Osteoblast (primary cell): ENCODE results near the gene COX7C.

- CAGE, long polyA plus RNA = no peak
- RRBS = no CpG with 5 or more reads among the region's 3 CpGs
Observed at GRCh38 chr5:83562710-83563082, 91.2 kb downstream of the VCAN start.

DNA sequence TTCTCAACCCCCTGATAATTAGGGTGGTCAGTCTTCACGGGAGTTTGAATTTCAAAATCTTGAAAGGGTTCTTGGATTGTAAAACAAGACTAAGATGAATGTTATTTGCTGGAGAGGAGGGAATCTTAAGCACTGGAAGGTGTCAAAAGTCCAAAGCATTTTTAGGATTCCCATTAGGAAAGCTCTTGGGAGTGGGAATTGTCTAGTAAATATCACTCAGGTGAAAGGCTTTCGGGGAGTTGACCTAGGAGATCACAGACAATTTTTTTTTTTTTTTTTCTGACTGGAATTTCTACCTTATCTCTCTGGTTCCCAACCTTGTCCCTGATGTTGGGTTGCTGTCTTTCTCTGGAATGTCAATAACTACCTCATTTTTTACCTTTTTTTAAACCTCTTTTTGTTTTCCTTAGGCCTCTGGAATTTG is 138.0 kb upstream of the HAPLN1 start:
- CAGE, long polyA plus RNA = no peak
- RRBS = no CpG with 5 or more reads among the region's 2 CpGs

GRCh38 chr5:84315545-84315829 is 69.2 kb downstream of the EDIL3 start:
- CAGE, long polyA plus RNA = no peak
- RRBS = no CpG with 5 or more reads among the region's 3 CpGs

- CAGE, long polyA plus RNA = no peak
- RRBS = 3% methylated on average over 11 of the region's 42 CpGs
Observed at GRCh38 chr5:84383447-84384093, 1.1 kb downstream of the EDIL3 start.

DNA sequence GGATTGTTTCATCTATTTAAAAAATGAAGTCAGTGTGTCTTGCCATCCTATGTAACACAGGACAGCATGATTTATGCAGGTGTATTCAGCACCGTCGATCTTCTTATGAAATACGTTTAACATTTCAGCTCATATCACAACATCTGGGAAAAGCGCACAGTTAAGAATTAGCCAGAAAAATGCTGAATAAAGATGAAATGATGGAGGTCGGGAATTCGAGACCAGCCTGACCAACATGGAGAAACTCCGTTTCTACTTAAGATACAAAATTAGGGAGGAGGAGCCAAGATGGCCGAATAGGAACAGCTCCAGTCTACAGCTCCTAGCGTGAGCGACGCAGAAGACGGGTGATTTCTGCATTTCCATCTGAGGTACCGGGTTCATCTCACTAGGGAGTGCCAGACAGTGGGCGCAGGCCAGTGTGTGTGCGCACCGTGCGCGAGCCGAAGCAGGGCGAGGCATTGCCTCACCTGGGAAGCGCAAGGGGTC is 107.3 kb upstream of the COX7C start:
- CAGE, long polyA plus RNA = no peak
- RRBS = no CpG with 5 or more reads among the region's 21 CpGs

DNA sequence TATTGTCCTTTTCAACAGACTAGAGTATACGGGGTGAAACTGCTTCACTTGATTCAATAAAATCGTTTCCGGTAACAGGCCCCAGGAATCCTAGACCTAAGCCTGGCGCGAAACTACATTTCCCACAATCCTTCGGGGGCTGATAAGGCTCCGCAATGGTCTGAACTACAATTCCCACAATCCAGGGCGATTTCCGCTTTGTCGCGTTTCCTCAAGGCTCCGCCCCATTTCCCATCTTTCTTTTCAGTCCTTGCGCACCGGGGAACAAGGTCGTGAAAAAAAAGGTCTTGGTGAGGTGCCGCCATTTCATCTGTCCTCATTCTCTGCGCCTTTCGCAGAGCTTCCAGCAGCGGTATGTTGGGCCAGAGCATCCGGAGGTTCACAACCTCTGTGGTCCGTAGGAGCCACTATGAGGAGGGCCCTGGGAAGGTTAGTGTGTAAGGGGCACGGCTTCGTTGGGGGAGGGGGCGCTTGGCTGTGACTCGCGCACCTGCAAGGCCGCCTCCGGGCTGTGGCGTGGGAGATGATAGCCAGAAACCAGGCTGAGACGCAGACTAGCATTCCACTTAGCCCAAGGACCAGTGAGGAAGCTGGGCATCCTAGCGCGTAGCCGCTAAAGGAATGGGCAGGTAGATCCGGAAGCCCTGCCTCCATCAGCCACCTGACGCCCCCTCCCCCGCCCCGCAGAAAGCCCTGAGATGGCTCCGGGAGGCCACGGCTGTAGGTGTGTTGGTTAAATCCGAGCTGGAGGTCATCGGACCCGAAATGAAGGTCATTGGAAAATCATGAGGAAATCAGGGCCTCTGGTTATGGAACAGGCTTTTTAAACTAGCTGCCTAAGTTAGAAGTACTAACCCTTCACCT is at the start of gene COX7C:
Gene COX7C, plus strand, starts transcription at position 240 of the 864 bp plus-strand sequence.
- CAGE, long polyA plus RNA = start-site peak on the plus strand centred at position 274 of the sequence, 83 bp wide, 5,546 and 6,046 reads in 2 replicates
- RRBS = 4% methylated on average over 7 of the region's 42 CpGs

- CAGE, long polyA plus RNA = no peak
- RRBS = no CpG with 5 or more reads among the region's 5 CpGs
Observed at GRCh38 chr5:87344565-87345290, 68.0 kb downstream of the CCNH start.

DNA sequence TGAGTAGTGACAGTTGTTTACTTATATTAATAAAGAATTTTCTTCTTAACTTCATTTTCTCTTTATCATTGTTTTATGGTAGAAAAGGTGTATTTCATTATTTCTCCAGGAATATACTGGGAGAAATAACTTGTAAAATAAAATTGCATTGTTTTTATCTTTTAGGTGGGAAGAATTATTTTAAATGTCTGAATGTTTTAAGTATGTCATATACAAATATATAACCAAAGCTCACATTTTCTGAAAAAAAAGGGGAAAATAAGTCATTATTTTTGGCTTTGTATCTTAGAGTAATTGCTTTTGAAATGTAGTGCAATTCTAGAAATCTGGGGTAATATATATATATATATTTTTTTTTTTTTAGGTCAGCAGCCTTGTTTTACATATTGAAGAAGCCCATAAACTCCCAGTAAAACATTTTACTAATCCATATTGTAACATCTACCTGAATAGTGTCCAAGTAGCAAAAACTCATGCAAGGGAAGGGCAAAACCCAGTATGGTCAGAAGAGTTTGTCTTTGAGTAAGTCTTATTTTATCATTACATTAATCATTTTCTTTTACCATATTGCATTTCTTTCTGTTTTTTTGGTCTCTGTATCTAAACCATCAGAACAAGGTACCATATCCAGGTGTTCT is 38.8 kb downstream of the CCNH start:
- CAGE, long polyA plus RNA = no peak

DNA sequence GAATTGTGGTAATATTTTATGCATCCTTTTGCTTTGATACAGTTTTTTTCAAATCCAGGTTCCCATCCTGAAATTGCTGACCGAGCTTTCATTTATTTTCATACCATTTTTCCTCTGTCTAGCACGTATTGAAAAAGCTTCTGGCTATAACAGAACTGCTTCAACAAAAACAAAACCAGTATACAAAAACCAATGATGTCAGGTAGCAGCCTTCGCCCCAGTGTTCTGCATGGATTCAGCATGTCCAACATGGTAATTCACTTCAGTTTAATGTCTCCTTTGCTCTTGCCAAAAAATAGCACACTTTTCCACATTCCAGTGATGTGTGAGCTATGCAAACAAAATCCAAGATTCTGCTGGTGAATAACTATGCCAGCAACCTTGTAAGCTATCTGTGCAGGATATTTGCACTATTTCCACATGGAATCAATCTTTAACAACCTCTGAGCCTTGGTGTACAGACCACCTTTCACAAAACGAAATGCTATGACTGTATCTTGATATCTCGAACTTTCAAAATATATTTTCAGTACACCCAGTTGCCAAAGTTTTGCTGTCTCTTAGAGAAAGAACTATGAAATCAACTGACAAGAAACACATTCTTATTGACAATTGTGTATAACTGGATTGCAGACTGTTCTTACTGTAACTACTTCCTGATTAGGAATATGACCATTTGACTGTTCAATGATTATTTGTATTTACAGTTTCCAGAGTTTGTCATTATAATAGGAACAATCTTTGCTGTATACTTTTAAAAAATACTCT is 21.9 kb downstream of the CCNH start:
- CAGE, long polyA plus RNA = no peak
- RRBS = no CpG with 5 or more reads among the region's 5 CpGs

DNA sequence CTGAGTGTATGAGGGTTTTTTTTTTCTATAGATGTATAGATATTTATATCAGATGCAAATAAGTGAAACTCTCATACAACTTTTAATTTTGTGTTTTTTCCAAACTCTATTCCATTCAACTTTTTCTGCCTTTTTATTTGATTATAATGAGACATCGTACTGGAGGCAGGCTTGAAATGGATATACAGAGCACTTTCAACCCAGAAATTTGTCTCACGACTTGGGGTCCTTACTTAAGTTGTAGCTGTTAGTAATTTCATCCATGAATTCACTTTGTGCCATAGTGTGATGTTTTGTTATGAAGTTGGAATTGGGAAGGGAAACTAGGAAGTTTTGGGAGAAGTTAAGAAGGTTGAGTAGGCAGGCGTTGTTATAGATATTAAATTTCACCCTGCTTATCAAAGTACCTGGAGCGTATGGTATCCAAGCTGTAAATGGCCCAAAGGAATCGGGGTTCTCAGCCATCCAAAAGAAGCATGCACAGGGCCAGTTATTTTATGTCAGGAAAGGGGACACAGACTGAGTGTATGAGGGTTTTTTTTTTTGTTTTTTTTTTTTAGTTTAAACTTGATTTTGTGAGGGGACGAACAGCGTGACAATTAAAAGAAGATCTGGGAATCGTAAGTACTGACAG is 1.4 kb upstream of the TMEM161B start:
- CAGE, long polyA plus RNA = no peak
- RRBS = no CpG with 5 or more reads among the region's 8 CpGs

DNA sequence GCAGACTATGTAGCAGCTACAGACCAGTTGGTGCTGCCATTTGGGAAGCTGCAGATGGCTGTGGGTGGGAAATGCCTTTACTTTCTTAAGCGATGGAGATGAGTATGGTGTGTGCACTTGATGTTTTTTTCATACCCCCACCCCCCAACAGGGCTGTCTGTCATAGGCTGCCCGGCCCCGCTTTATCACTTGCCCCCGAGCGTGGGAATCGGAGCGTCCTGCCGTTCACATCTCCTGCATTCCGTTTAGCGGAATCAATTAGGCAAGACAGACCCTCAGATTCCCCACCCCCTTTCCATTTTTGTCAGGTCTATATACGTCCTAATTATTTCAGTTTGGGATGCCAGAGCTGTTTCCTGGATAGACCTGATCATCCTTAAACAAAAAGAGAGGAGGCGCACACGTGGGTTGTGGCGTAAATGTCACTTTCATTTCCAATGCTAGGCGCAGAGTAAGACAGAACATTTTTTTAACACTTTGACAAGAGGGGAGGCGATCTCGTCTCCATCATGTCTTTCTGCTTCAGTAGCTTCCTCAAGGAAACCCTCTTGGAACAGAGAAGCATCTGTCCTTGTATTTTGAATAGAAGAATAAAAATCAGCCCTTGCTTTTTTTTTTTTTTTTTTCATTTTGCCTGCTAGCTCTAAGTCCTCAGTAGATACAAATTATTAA is 217.2 kb downstream of the MEF2C start:
- CAGE, long polyA plus RNA = no peak
- RRBS = no CpG with 5 or more reads among the region's 17 CpGs

GRCh38 chr5:88677920-88678932 is 204.8 kb downstream of the MEF2C start:
- CAGE, long polyA plus RNA = no peak
- RRBS = 4% methylated on average over 10 of the region's 59 CpGs

DNA sequence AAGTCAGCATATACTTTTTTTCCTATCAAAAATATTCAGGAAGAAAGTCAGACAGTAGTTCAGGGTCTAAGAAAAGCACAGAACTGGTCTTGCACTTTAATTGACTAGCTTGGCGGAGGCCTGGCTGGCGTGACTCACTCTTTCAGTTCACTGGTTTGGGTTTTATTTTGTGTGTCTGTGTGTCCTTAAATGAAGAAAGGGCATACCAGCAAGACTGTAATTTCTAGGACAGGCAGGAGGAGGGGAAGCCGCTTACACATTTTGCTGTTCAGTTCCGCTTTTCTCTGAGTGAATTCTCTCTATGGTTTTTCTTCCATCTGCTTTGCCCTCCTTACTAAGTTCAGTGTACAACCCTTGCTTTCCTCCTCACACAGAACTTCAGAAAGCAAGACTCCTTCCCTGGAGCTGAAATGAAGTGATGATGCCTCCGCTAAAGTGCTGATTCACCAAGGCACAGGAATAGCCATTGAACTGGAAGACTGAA is 150.8 kb downstream of the MEF2C start:
- CAGE, long polyA plus RNA = no peak
- RRBS = no CpG with 5 or more reads among the region's 5 CpGs

DNA sequence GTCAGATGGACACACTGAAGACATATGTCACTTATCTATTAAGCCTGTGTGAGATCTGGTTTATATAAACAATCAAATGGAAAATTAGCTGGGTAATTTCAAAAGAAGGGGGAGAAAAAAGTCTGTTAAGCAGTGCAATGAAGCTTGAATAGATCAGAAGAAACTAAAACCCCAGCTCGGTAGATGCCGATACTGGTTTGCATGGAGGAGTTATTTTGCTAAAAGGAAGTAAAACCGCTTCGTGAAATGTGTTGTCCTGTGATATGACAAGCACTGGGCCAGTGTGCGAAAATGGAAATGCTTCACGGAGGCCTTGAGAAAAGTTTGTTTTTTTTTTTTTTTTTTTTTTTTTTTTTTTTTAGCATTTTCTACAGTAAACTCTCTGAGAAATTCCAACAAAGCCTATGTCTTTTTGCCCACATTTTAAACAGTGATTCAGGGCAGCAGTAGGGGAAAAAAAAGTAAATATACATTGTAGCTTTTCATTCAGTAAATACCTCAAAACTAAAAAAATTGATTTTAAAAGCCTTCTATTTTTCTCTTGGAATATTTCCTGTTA is 148.7 kb downstream of the MEF2C start:
- CAGE, long polyA plus RNA = no peak
- RRBS = no CpG with 5 or more reads among the region's 6 CpGs

DNA sequence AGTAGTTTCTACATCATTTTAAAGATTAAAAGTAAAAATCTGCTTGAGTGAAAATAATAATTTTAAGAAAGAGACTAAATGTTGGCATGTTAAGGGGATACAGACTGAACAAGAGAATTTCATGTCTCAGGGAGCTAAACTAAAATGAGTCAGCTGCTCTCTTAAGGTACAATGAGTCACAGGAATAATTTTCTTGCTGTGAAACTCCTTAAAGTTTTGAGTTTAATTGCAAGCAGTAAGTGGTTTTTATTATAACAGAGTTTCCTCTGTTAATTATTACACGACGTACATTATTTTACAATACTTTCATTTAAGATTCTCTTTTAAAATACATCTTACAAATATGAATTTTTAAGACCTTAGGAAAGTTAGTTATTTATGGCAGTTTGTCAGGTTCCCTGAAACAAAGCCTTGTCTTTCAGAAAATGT is 97.6 kb downstream of the MEF2C start:
- CAGE, long polyA plus RNA = no peak
- RRBS = no CpG with 5 or more reads among the region's 2 CpGs

DNA sequence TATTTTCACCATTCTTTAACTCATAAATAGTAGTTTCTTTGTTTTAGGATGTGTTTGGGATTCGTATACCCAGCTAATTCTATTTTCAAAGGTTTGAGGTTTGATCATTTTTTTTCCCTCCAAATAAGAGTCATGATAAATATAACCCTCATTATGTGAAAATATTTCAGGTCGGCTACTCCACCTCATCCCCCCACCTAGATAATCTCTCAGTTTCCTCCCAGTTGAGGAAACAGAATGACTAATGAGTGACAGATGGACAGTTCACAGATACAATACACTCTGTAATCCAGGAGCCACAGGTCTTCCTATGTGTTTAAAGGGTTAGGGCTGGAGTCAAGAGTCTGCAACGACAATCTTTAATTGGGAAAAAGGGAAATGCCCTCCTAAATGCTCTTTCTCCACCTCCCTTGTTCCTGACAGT is 69.2 kb downstream of the MEF2C start:
- CAGE, long polyA plus RNA = no peak
- RRBS = no CpG with 5 or more reads among the region's 3 CpGs

DNA sequence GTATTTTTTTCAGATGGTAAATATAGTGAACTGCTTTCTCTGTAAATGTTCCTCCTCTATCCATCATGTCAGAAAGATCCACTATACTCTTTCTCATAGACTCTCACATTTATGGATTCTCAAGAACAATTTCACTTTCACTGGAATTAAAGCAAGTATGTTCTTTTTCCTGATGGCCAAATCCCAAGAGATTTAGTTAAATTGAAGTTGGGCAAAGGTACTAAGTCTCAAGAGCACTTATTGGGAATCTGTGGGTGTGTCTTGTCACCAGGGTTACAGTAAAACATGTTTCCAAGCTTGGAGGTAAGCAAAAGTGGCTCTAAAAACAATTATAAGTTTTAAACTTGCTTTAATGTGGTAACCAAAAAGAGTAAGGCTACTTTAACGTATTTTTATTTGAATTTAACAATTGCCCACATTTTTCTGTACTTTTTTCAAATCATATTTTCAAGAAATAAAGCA is 387.6 kb downstream of the CETN3 start:
- CAGE, long polyA plus RNA = no peak
- RRBS = no CpG with 5 or more reads among the region's 1 CpG

GRCh38 chr5:90644695-90645599 is 86.3 kb downstream of the ADGRV1 start:
- CAGE, long polyA plus RNA = no peak
- RRBS = no CpG with 5 or more reads among the region's 9 CpGs

GRCh38 chr5:91146089-91146714 is 236.9 kb downstream of the ARRDC3 start:
- CAGE, long polyA plus RNA = no peak
- RRBS = no CpG with 5 or more reads among the region's 5 CpGs

DNA sequence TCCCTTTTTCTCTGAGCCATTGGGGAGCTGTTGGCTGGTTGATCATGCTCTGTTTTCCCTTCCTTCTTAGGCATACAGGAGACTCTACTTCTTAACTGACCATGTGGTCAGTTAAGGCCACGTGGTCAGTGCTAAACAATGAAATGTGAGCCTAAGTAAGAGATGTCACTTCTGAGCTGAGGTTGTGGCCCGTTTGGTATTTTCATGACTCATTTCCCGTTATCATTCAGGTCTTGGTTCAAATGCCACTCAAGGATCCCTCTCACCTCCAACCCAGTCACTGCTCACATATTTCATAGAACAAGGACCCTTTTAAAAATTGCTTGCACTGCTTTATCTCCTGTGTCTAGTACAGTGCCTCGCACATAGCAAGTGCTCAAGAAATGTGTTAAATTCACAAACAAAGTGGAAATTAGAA is 50.8 kb downstream of the ARRDC3 start:
- CAGE, long polyA plus RNA = no peak
- RRBS = no CpG with 5 or more reads among the region's 4 CpGs